SJCRH30 (cell line): ENCODE measurements around a stretch of chr3.

DNA sequence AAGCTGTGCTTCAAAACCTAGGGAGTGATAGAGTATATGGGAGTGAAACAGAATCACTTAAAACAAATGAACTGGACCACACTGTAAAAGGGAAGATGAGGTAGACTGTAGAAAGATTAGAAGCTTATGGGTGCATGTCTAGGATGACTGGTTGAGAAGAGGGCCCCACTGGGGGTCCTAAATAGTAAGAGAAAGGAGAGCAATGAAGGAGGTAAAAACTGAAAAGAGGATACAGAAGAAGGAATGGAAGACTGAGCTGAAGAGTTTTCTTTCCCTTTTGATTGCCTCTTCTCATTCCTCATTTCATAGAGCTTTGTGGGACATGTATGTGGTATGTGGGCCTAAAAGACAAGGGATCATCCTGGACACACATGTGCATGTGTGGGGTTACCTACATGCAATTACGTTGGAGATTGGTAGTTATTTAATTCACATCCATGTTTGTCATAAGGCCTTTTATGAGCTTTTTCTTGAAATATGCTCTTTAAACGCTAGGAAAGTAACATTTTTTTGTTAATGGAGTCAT lies 14.3 kb downstream of the DNAJB11 start:
- RAMPAGE, long total RNA: no peak

GRCh38 chr3:186593817-186594323 lies 19.0 kb upstream of the AHSG start:
- RAMPAGE, long total RNA: no peak

- RAMPAGE, long total RNA: no peak
Observed at GRCh38 chr3:186594960-186595346, 17.9 kb upstream of the AHSG start.

- RAMPAGE, long total RNA: no peak
Observed at GRCh38 chr3:186599538-186599891, 13.3 kb upstream of the AHSG start.

DNA sequence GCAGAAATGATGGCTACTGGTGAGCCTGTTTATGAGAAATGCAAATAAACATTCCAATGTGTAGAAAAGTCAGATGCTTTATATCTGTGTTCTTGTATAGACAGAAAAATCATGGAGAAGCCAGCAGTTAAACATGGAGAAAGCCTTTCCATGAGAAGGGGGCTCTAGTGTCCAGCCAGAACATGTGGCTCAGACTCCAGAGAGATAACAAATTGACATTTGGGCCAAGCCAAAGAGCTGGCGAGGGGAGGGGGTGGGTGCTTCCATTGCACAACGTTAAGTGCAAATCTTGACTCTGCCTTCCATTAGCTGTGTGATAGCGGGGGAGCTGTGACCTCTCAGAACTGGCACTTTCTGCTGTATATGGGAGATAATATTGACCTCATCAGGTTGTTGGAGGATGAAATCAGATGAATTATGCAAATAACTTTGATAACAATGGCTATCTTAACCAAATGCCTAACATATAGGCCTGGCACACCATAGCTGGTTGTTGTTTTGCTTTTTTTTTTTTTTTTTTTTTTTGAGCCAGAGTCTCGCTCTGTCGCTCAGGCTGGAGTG lies 3.2 kb downstream of the KNG1 start:
- RAMPAGE, long total RNA: no peak

DNA sequence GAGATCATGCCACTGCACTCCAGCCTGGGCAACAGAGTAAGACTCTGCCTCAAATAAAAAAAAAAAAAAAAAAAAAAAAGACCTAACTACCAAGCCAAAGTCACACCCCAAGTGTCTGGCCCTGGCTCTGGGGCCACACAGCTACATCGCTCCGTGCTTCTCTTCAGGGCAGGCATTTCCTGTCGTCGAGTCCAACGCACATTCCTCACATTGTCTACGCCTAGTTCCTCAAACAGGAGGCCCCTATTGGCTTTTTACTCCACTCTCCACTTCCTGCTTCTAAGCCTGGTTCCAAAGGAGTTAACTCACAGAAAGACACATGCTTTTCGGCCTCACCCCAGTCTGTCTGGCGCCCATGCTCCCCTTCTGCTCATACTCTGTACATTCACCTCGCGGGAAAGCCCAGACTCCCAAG lies 28.8 kb downstream of the KNG1 start:
- RAMPAGE, long total RNA: no peak

GRCh38 chr3:186844353-186844562 lies 1.7 kb downstream of the ADIPOQ start:
- RAMPAGE, long total RNA: no peak

GRCh38 chr3:186871054-186871654 lies 28.6 kb downstream of the ADIPOQ start:
- RAMPAGE, long total RNA: no peak

DNA sequence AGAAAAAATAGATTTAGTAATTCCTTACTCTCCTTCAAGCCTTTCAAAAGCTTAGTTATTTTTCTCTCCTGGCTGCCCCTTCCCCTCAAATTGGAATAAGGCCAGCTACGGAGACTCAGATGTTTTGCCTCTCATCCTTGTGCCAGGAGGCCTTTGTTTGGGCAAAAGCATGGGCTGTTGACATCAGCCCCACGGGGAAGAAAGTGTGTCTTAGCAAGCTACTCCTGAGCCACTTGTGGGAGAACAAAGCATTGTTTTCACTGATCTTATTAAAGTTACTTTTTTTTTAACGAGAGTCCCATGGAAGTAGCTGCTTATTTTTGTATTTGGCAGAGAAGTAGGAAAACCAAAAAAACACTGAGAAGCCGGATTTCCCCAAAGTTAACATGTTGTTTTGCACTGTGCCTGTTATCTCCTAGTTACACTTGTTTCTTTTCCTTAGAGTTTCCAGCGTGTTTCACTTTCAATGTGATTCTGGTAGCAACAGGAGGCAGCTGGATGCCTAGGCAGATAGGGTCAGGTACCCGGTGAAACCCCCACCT lies 2.2 kb downstream of the ST6GAL1 start:
- RAMPAGE, long total RNA: no peak

DNA sequence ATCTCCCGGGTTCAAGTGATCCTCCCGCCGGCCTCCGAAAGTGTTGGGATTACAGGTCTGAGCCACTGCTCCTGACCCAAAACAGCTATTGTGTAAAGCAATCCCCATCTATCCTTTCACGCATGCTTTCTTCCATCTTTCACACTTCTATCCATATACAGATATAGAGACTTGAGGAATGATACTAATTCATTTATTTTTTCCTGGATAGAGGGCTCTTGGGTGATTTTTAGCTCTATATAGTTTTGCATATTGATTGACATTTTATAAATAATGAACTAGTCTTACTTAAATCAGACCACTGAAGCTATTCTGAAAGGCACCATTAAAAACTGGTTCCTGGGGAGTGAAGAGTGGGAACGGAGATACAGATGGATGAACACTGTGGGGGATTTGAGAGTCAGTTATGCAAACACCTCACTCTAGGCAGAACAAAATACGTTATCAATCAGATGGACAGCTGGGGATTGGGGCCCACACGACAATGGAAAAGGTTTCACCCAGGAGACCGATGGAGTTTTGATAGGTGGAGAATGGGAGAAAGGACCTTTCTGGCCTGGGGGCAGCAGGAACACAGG lies 16.2 kb downstream of the ST6GAL1 start:
- RAMPAGE, long total RNA: no peak

DNA sequence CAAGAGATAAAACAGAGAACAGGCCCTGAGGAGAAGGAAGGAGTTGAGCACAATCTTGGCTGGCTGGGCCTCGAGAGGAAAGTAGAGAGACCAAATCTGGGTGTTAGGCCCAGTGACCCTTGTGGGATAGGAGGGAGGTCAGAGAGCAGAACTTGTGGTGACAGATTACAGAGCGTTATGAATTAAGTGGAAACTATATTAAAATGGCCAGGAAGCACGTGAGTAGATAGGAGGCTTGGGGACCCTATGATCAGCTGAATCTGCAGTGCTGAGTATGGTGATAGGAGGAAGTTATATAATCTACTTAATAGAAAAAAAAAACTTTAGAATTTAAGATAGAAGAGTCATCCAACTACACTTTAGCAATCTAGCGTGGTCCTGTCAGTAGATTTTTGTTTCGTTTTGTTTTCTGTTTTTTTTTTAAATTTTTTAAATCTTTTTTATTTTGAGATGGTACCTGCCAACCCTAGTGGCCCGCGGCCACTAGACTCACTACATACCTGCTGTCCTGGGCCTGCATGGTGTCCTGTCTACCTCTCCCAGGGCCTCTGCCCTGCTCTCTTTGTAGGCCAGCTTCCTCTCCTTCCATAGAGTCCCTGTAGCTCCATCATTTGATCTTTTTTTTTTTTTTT lies 30.1 kb downstream of the ST6GAL1 start:
- RAMPAGE, long total RNA: no peak

- RAMPAGE, long total RNA: no peak
Observed at GRCh38 chr3:186966252-186967122, 36.2 kb downstream of the ST6GAL1 start.

- RAMPAGE, long total RNA: no peak
Observed at GRCh38 chr3:186969768-186970027, 39.4 kb downstream of the ST6GAL1 start.

- RAMPAGE, long total RNA: no peak
Observed at GRCh38 chr3:186993201-186993917, 63.0 kb downstream of the ST6GAL1 start.

- RAMPAGE, long total RNA: no peak
Observed at GRCh38 chr3:187276643-187276956, 14.9 kb downstream of the MASP1 start.

GRCh38 chr3:187293027-187294479 lies 2.0 kb upstream of the MASP1 start:
- RAMPAGE, long total RNA: no peak

- RAMPAGE, long total RNA: no peak
Observed at GRCh38 chr3:187726423-187727191, 18.7 kb downstream of the BCL6 start.

GRCh38 chr3:187744598-187745217 lies 560 bp downstream of the BCL6 start:
- RAMPAGE, long total RNA: no peak

GRCh38 chr3:187795497-187796075 lies 50.3 kb upstream of the BCL6 start:
- RAMPAGE, long total RNA: no peak

- RAMPAGE, long total RNA: no peak
Observed at GRCh38 chr3:187989727-187990253, 164.2 kb upstream of the LPP start.